ENCODE results near the gene BCO1.

- PRO-cap, result no peak
- RAMPAGE, long total RNA, 4 experiments, result no peak in any of the 4 experiments
Observed at GRCh38 chr16:80718287-80718853, 86.0 kb downstream of the CDYL2 start.

DNA sequence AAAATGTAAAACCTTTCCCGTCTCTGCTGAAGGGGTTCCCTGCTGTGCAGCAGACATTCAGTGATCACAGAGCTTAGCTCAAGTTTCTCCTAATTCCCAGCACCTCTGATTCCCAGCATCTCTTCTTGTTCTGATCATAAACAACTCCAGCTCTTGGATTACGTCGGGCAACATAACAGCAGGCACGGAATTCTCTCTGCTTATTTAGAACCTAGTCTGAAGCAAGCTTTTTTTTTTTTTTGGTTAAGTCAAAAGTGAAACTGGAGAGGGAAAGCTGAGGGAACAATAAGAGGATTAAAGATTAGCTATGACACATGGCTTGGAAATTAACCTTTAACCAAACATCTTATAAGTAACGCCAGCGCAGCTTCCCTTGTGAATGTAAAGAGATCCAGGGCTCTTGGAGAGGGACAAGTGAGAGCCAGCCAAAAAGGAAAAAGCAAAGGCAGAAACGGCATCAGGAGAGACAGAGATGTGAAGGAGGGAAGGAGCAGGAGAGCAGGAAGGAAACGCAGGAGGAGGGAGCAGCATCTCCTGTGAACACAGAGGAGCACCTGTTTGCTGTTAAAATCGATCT, at the start of gene BCO1:
Gene BCO1, plus strand, starts transcription at position 376 of the 577 bp plus-strand sequence.
- PRO-cap, result bidirectional peak, plus-strand start at position 378 of the sequence, minus-strand start at position 174 of the sequence
- RAMPAGE, long total RNA, 4 experiments, result no peak in any of the 4 experiments

DNA sequence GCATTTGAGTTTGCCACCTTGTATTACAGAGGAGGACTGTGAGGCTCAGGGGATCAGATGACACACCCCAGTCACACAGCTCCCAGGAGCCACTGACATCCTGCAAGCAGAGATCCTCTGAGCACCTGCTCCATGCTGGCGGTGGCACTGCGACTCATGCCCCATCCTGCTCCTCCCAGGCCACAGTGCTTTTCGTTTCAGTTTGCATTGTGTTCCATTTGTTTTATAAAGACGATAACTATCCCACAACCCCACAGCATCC, 28.1 kb downstream of the BCO1 start:
- PRO-cap, result no peak
- RAMPAGE, long total RNA, 4 experiments, result no peak in any of the 4 experiments

DNA sequence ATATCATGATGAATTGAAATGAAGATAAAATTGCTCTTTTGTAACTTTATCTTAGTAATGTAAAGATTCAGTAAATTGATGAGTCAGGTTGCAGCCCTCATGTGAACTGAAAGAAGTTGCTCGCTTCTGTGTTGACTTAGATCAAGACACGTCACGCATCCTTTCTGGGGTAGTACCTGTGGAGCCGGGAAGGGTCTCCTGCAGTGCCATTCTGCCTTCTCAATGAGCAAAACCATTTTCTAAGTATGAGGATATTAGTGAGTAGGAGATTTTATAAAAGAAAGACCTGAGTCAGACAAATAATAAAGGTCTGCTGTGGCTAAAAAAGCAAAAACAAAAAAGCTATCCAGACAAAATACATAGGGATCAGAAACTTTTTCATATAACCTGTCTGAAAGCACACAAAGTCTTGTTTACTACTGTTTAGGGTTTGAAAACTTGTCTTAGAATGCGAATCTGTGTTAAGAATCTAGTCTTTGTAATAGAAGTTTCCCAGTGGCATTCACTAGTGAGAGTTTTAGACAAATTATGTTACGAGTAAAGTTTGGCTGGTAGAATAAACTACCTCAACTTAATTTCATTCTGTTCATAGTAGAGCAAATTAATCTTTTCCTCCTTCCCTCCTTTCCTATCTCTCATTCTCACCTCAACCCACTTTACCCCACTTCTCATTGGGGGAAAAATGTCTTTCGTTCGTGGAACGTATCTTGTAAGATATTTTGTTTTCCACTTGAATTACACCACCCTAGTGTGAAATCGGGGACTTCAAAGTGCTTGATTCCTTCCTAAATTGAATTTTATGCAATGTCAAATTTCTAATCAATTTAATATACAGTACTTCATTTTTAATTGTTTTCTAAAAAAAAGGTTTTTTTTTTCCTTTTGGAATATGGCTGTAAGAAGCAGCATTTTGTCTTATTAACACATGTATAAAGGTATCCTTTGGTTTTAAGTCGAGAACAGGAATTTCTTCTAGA, 63.7 kb downstream of the GAN start:
- PRO-cap, result no peak
- RAMPAGE, long total RNA, 4 experiments, result no peak in any of the 4 experiments

DNA sequence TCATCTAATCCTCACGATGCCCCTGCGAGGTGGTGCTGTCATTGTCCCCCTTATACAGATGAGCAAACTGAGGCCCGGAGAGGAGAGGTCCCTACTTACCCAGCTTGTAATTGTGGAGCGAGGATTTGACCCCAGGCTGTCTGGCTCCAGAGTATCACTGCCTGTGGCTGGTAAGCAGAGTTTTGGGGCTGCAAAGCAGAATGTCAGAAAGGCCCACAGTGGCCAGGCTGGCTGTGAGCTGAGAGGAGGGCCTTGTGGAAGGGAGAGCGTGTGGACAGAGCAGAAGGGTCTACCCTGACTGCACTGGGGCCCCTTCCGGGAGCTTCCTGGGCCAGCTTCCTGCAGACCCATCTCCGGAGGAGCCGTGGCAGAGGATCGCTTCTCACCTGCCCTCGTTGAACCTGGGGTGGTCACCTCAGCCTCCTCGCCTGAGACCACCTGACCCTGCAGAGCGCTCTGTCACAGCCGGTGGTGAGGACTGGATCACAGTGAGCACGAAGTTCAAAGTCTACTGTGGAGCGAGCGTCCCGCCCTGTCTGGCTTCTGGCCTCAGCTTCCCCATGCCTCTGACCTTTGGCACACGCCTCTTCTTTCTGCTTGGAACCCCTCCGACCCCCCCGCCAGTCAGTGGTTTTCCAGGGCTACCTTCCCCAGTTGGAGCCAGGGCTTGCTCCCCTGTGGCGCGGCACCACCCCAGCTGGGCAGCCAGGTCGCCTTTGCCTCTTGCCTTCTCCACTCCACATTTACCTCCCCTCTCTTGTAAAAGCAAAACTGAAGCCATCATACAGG, 12.1 kb downstream of the CMIP start:
- PRO-cap, result no peak
- RAMPAGE, long total RNA, 4 experiments, result no peak in any of the 4 experiments

DNA sequence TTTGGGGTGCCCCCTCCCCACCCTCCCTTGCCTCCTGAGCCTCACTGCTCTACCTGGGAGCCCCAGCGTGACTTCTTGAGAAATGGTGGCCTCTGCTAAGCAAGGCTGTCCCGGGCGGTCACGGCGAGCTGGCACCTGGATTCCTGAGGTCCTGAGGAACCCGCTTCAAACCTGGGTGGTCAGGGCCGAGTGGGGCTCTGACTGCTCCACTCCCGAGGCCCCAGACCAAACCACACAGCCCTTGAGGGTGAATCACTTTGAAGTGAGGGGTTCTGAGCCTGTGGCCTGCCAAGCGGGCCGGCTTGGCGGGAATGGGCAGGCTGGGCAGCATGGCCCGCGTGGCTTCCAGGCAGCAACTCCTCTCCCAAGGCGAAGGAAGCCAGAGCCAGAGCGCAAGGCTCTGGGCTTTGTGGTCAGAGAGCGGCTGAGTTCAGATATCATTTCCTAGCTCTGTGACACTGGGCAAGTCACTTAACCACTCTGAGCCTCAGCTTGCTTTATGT, 42.6 kb downstream of the CMIP start:
- PRO-cap, result no peak
- RAMPAGE, long total RNA, 4 experiments, result no peak in any of the 4 experiments

DNA sequence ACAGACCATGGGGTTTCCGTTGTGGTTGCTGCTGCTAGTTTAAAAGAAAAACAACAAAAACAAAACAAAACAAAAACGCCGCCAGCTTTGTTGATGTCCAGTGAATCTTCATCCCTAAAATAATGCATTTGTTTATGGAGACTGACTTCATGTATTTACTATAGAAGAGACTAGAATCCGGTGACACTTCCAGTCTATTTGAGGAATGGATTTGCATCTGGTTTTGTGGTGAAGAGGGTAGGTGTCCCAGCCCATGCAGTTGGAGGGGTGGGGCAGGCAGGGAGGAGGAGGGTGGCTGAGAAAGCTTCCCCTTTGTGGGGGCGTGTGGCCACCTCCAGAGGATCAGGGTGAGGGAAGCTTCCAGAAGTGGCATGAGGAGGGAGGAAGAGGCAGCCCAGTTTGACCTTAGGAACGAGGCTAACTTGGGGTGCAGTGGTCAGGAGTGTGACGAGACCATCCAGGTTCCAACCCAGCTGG, 69.4 kb downstream of the CMIP start:
- PRO-cap, result no peak
- RAMPAGE, long total RNA, 4 experiments, result no peak in any of the 4 experiments

DNA sequence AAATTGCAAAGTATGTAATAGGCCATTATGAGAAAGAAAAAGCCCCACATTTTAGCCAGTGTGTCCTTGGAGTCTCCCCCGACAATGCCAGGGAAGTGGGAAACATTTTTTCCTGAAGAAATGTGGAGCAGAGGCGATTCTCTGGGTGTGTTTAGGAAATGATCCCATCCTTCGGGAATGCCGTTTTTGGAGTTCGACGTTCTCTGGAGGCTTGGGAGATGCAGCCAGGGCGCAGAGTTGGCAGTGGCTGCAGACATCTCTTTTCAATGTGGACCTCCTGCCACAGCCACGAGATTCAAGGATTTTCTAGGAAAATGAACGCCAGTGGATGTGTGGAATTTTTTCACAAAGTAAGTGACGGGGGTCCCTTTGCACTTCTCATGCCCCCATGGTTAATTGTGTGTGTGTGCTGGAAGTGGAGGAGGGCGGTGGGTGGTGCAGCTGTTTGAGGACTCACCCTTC, 73.1 kb downstream of the CMIP start:
- PRO-cap, result no peak
- RAMPAGE, long total RNA, 4 experiments, result no peak in any of the 4 experiments

DNA sequence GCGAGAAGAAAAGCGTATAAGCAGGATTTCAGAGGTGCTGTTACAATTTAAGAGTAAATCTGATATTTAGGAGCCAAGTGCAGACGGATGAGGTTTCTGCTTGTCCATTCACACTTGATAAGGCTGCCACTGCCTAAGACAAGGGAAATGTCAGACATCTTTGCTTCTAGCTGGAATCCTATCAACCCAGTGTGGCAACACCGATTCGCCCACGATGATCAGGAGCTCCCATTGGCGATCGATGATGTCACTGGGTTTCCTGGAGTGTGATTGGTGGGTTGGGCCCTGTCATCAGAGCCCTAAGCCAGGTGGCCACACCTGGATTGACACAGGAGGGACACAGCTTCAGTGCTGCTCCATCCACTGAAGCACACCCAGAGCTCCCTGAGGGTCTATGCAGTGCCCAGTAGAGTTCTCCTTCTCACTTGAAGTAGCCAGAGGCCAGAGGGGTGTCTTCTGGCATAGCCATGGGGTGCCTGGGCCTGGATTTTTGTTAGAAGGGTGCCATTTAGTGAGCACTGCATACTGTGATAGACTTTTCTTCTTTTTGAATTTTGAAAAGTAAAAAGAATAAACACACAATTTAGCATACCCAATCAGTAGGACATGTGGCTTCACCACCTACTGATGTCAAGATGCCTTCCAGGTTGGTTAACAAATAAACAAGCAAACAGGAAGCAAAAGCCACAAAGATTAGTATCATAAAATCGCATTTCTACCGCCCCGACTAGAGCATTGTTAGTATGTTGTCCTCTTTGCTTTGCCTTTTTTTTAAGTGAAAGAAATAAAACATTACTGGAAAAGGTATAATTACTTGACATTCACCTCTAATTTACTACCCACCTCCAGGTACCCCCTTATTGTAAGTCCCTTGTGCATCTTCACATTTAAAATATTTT, 77.6 kb downstream of the CMIP start:
- PRO-cap, result bidirectional peak, plus-strand start at position 315 of the sequence, minus-strand start at position 172 of the sequence; bidirectional peak, plus-strand start at position 702 of the sequence, minus-strand start at position 632 of the sequence
- RAMPAGE, long total RNA, 4 experiments, result no peak in any of the 4 experiments

- PRO-cap, result no peak
- RAMPAGE, long total RNA, 4 experiments, result no peak in any of the 4 experiments
Observed at GRCh38 chr16:81524057-81524818, 79.6 kb downstream of the CMIP start.

DNA sequence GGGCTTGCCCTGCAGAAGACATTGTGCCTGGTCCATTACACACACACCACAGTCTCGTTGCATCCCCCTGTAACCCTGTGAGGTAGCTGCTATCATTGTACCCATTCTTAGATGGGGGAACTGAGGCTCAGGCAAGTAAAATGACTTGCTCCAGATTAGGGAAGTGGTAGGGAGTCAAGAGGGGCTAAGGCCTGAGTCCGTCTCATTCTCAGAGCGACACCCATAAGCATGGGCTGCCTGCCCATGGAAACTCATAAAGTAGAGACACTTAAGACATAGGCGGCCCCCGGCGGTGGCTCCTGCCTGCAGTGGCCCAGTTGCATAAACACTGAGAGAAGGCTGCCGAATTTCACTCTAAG, 93.4 kb downstream of the CMIP start:
- PRO-cap, result no peak
- RAMPAGE, long total RNA, 4 experiments, result start-site peak on the plus strand in 1 of 4 experiments, centred at position 90 of the sequence, 5 reads per replicate

GRCh38 chr16:81550375-81550884, 105.8 kb downstream of the CMIP start:
- PRO-cap, result no peak
- RAMPAGE, long total RNA, 4 experiments, result no peak in any of the 4 experiments

DNA sequence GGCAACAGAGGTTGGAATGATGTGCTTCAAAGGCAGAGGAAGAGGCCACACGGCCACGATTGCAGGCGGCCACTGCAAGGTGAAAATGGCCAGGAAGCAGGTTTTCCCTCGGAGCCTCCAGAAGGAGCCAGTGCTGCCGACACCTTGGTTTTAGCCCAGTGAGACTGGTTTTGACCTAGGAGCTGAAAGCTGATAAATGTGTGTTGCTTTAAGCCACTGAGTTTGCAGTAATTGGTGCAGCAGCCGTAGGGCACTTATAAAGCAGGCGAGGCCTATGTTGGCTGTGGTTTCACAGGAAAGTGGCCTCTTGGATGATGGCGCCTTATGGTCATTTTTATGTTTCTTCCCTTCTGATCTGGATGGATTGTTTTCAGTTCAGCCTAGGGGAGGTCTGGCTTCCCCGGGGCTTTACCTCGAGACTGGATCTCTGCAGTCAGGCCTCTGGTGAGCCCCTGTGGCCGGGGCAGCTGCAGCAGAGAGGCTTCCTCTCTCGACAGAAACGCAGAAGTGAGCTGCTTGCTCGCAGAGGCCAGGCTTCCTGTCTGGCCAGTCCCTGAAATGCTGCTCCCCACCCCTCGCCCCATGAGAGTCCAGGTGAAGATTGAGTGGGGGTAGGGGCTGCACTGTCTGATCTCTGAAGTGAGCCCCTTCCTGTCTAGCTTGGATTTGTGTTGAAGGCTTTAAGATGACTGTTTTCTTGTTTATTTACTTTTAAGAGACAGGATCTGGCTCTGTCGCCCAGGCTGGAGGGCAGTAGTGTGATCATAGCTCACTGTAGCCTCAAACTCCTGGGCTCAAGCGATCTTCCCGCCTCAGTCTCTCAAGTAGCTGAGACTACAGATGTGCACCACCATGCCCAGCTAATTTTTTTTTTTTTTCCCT, 44.0 kb downstream of the PLCG2 start:
- PRO-cap, result no peak
- RAMPAGE, long total RNA, 4 experiments, result no peak in any of the 4 experiments

DNA sequence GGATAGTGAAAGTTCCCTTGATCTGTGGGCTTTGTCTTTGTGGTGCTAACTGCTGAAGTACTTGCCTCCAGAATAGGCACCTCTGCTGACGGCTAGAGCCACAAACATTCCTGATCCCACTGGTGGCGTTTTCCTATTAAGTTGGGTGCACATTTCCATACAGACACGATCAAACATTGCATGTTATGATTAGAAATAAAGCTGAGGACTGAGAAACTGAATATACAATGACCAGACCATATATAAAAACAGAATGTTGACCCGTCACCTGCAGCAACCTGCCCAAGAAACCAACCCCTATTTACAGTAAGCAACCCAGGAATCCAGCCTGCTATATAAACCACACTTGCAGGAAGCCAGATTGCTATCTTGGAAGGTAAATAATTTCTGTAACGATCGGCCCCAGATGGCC, 31.7 kb downstream of the MPHOSPH6 start:
- PRO-cap, result no peak
- RAMPAGE, long total RNA, 4 experiments, result no peak in any of the 4 experiments

GRCh38 chr16:82152585-82152865, 17.5 kb downstream of the MPHOSPH6 start:
- PRO-cap, result no peak
- RAMPAGE, long total RNA, 4 experiments, result no peak in any of the 4 experiments

DNA sequence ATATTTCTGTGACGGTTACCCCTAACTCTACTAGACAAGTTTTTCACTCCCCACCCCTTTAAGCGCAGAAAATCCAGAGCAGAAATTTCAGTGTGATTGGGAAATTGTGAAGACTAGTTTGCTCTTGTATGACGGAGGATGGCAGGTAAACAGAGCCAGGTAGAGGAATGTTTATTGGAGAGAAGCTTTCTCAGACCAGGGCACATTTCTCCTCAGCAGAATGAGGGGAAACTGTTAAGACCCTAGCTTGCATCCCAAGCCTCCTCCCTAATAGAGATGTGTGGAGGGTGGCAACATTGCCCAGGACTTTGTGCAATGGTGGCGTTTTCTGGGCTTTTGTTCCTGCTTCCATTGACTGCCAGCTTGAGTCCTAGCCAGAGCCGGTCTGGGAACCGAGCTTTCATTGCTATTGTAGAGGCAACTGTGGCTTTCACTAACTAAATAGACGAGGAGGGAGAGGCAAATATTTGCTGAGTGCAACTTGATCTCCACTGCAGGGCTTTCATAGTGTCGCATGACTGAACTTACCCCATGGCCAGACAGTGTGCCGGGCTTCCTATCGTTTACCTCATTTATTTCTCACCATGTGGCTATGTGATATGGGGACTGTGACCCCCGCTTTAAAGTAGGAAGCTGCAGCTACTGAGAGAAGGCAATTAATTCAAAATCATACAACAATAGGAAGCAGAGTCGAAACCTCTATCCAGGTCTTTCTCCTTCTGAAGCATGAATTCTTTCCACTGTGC, 159.7 kb upstream of the MPHOSPH6 start:
- PRO-cap, result no peak
- RAMPAGE, long total RNA, 4 experiments, result no peak in any of the 4 experiments

DNA sequence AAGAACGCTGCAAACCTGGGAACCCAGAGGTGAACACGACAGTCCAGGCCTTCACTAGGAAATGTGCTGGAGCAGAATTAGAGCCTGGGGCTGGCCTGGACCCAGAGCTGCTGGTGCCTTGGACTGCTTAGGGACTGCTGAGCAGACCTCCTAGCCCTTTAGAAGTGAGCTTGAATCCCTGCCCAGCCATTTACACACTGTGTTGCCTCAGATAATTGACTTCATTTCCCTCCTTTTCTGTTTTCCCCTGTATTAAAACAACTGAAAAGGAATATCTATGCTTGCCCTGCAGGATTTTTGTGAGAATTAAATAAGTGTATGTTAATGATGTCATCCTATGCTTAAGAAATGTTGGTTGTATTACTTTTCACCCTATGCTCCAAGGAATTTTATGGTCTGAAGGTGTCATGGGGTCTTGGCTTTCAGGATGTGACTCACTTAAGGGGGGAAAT, 11.4 kb downstream of the CDH13 start:
- PRO-cap, result no peak
- RAMPAGE, long total RNA, 4 experiments, result no peak in any of the 4 experiments

- PRO-cap, result no peak
- RAMPAGE, long total RNA, 4 experiments, result no peak in any of the 4 experiments
Observed at GRCh38 chr16:82833562-82833911, 206.8 kb downstream of the CDH13 start.

DNA sequence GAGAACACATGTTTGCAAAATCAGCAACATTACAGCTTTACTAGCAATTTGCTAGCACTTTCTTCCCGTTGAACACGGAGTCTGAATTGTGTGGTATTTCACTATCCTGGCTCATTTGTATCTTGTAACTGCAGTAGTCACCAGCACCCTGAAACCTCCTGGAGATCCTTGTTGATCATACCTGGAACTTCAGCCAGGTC, 334.6 kb upstream of the HSBP1 start:
- PRO-cap, result no peak
- RAMPAGE, long total RNA, 4 experiments, result no peak in any of the 4 experiments

DNA sequence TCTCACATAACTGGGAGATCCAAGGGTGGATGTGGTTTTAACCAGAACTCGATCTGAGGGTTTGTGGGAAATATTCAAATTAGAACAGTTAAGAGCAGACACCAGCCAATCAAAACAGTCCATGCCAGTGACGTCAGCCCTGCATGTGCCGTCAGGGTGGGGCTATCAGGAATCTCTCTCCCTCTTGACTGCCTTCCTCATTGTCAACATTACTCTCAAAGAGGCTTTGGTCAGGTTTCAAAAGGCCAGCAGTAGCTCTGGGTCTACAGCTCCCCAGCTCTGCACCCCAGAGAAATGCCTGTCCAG, 94.2 kb upstream of the HSBP1 start:
- PRO-cap, result no peak
- RAMPAGE, long total RNA, 4 experiments, result no peak in any of the 4 experiments